ENCODE data around the genes PFKFB3 and KIN.

- RRBS, result 75% methylated on average over 6 of the region's 20 CpGs
These were observed 8.1 kb downstream of the IL2RA start for GRCh38 chr10:6053902-6054672.

DNA sequence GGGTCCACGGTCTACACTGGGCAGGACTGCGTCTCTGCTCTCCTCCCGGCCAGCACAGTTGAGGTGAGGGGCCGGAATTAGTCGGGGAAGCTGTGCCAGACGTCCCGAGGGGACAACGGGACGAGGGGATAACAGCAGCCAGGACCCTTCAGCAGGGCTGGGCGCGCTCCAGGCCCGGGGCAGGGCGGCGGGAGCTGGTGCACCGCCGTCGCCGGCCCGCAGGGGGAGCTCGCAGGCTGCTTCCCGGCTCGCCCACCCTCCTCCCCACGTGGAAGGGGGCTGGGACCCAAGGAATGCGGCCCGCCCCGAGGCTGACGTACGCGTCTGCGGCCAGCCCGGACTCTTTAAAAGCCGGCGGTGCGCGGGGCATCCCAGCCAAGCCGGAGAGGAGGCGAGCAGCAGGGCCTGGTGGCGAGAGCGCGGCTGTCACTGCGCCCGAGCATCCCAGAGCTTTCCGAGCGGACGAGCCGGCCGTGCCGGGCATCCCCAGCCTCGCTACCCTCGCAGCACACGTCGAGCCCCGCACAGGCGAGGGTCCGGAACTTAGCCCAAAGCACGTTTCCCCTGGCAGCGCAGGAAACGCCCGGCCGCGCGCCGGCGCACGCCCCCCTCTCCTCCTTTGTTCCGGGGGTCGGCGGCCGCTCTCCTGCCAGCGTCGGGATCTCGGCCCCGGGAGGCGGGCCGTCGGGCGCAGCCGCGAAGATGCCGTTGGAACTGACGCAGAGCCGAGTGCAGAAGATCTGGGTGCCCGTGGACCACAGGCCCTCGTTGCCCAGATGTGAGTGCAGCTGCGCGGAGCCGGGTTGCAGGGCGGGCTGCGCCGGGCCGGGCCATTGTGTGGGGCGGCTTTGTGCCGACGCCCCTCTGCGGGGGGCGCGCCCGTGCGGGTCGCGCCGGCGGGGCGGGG lies at the start of gene PFKFB3:
Gene PFKFB3, plus strand, starts transcription at position 374 of the 907 bp plus-strand sequence.
- RRBS, result 1% methylated on average over 64 of the region's 104 CpGs

GRCh38 chr10:6203856-6204890 lies 1.4 kb downstream of the PFKFB3 start:
- RRBS, result 3% methylated on average over 17 of the region's 57 CpGs

DNA sequence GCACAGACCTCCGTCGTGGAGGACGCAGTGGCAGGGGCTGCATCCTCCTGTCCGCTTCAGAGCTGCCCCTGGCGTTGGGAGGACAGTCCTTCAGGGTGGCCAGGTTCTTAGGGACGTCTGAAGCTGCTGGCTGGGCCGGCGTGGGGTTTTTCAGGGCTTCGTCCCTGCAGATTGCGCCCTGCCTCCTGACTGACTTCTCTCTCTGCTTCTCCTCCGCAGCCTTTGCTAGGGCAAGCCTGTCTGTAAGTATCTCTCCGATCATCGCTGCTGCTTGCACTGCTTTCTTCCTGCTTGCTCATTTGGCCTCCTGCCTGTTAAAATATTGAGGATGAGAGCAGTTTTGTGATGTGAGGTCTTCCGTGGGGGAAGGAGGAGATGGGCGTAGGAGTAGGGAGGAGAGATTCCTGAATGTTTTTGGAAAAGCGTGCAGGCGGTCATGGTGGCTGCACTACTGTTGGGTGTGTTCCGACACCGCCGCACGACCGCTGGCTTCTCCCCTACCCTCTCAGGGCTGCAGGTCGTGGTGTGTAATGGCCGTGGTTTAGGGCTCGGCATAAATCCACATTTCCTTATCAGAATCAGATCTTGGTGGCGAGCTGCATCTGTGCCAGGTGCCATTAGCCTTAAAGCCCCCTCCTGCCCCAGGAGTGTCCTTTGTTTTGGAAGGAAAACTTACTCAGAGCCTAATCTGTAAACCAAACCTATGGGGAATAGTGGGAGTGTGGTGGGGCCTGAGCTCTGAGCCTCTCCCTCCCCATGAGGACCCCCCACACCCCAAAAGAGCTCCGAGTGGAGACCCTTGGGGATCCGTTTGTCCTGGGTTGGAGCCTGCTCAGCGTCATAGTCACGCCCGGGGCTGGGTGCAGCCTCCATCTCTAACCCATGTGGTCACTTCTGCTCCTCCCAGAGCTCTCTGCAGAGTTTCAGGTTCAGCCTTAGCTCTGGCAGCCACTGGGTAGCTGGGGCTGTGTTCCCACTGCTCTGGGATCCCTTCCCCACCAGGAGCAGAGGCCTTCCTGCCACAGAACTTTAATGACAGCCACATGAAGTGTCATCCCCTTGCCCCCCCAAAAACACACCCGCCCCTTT lies 25.6 kb downstream of the PFKFB3 start:
- RRBS, result no CpG with 5 or more reads among the region's 32 CpGs

DNA sequence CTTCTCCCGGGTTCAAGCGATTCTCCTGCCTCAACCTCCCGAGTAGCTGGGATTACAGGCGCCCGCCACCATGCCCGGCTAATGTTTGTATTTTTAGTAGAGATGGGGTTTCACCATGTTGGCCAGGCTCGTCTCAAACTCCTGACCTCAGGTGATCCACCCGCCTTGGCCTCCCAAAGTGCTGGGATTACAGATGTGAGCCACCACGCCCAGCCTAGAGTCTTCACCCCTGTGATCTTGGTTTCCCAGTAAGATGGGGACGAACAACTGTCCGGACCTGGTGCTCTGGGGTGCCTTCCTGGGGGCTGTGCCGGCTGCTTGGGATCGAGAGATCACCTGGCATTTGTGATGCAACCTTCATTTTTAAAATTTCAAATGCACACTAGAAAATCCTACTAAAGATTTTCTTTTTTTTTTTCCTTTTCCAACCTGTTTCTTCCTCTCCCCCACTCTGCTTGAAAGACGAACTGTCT lies 28.1 kb downstream of the PFKFB3 start:
- RRBS, result no CpG with 5 or more reads among the region's 14 CpGs

GRCh38 chr10:6233560-6234572 lies 31.1 kb downstream of the PFKFB3 start:
- RRBS, result no CpG with 5 or more reads among the region's 19 CpGs

- RRBS, result no CpG with 5 or more reads among the region's 2 CpGs
These were observed 48.4 kb downstream of the PFKFB3 start for GRCh38 chr10:6251215-6251414.

GRCh38 chr10:6494783-6495542 lies 85.1 kb downstream of the PRKCQ start:
- RRBS, result no CpG with 5 or more reads among the region's 13 CpGs

DNA sequence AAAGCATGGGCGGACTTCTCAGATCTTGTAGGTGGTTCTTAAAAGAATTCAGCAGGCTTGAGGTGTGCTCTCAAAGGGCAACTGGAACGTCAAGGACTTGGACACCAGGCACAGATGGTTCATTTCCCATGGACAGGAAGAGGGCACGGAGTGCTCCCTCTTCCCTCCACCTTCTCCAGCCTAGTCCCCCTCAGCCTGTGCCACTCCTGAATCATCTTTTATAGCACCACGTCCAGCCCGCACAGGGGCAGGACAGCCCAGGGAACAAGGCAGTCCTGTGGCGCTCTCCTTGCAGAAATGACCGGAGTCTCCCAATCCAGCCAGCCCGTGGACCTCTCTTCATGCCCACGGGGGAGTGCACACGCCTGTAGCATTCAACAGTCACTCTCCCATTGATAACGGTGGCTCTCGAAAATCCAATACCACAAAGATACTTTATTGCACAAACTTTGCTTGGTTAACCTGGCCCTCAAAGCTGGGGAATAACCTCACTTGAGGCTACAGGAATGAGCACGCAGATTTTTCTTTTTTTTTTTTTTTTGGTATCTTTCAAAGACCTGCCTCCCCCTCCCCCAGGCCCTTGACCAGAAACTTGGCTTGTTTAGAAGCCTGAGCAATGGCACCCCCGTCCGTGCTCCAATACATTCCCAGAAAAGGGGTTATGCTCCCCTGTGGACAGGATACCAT lies 808 bp downstream of the PRKCQ start:
- RRBS, result no CpG with 5 or more reads among the region's 15 CpGs

GRCh38 chr10:6722149-6722729 lies 142.2 kb upstream of the PRKCQ start:
- RRBS, result no CpG with 5 or more reads among the region's 7 CpGs

DNA sequence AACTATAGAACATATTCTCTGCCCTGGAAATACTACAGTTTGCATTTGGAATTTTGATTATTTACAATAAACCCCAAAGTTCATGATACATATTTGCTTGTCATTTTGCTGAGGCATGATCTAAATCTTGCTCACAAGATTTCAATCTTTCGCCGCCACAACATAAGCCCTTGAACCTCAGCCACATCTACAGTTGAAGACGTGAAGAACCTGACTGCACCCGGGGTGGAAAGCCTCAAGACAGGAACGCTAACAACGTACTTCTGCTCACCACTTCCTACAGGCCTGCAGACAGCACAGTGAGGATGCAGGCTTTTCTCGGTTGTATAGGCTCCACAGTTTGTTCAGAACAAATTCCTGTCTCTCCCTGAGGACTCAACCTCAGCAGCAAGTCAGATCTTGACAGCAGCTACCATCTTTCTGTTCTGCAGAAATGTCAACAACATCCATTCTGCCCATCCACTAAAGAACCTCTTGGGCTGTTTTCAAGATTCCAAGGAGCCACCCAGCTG lies 393.8 kb upstream of the PRKCQ start:
- RRBS, result no CpG with 5 or more reads among the region's 7 CpGs

DNA sequence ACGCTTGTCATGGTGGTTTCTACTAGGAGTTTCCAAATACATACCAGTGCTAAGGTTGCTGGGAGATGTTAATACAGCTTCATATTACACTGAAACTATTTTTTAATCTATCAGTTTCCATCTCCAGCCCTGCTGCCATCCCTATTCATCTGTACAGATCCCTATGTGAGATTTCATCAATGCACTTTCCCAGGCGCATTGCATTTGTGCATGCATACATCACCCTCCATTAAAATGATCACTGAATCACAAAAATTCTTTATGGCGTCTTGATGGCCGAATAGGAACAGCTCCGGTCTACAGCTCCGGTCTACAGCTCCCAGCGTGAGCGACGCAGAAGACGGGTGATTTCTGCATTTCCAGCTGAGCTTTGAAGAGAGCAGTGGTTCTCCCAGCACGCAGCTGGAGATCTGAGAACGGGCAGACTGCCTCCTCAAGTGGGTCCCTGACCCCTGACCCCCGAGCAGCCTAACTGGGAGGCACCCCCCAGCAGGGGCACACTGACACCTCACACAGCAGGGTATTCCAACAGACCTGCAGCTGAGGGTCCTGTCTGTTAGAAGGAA lies 273.6 kb downstream of the SFMBT2 start:
- RRBS, result no CpG with 5 or more reads among the region's 13 CpGs

DNA sequence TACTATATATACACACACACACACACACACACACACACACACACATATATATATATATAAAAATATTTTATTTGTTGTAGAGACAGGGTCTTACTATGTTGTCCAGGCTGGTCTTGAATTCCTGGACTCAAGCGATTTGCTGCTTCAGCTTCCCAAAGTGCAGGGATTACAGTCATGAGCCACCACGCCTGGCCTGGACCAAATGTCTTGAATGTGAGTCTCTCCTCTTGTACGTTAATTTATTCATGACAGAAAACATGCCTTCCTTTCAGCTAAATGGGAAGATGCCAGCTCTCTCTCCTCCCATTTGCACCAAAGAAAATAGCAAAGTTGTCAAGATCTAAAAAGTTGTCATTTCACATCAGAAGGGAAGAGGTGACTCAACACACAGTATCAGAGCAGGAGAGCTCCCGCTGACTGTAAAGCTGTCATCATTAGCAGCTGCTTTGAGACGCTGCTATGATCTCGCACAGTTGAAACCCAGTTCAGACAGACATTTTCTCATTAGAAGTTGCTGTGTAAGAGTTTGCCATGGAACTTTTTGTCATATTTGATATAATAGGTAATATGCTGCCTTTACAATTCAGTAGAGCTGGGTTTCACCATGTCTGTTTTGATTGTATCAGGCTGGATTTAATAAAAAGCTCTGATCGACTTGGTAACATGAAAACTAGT lies 224.3 kb downstream of the SFMBT2 start:
- RRBS, result no CpG with 5 or more reads among the region's 7 CpGs

- RRBS, result 80% methylated on average over 3 of the region's 17 CpGs
These were observed 60.8 kb downstream of the SFMBT2 start for GRCh38 chr10:7349888-7350576.

- RRBS, result no CpG with 5 or more reads among the region's 6 CpGs
These were observed 22.2 kb downstream of the SFMBT2 start for GRCh38 chr10:7388618-7389040.

DNA sequence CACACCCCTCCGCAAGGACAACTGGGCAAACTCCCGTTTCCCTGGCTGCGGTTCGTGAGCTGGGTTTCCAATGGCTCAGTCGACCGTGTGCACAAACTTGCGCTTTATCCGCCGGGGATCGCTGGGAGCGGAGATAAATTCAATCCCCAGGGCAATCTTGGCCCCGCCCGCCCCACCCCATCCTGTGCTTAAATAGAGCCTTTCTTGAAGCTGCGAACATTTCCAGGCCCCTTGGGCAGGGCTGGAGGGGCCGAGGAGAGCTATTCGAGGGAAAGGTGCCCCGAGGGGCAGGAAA lies 494 bp upstream of the SFMBT2 start:
- RRBS, result no CpG with 5 or more reads among the region's 17 CpGs

GRCh38 chr10:7413330-7413634 lies 2.4 kb upstream of the SFMBT2 start:
- RRBS, result no CpG with 5 or more reads among the region's 10 CpGs

- RRBS, result 3% methylated on average over 11 of the region's 52 CpGs
These were observed 549 bp upstream of the ITIH5 start for GRCh38 chr10:7667098-7667931.

GRCh38 chr10:7787416-7788274 lies at the start of gene KIN:
TSS of gene KIN (minus strand) at chr10:7787993.
- RRBS, result 2% methylated on average over 15 of the region's 57 CpGs

DNA sequence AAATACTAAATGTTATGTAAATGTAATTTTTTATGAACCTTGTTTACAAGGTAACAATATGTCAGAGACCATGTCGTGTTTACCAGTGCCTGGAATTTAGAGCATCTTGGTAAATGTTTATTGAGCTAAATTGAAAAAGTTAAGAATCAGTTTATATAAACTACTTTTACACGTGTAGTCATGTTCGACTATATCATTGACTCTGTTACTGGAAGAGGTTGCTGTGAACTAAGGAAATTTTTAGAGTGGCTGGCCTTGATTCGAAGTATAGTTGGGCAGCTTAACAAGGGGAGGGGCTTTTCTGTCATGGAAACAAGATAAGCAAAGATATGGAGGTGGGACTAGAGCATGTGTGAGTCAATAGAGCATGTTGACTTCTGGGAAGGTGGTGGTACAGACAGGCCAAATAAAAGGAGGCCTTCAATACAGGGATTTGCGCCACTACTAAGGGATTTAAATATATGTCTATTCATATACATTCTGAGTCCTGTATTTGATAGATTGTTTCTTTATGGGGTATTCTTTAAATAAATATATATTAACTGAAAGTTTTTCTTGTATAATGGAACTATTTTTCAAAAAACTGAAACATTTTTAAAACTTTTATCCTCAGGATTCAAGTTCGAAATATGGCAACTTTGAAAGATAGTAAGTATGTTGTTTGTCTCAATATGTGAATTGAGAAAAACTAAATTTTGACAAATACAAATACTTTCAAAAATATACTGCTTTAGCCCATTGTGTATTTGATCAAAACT lies 7.7 kb downstream of the ATP5F1C start:
- RRBS, result no CpG with 5 or more reads among the region's 6 CpGs

Data from foreskin fibroblast (primary cell).